Ovary (tissue), 7 donors: ENCODE measurements around a stretch of chr5.

GRCh38 chr5:168315838-168316772 lies 24.7 kb downstream of the WWC1 start:
- PRO-cap, 7 experiments: no peak in any of the 7 experiments
- RAMPAGE, long total RNA, 2 experiments: no peak in any of the 2 experiments

GRCh38 chr5:168353167-168354023 lies 62.0 kb downstream of the WWC1 start:
- PRO-cap, 7 experiments: no peak in any of the 7 experiments
- RAMPAGE, long total RNA, 2 experiments: no peak in any of the 2 experiments

GRCh38 chr5:168414061-168414614 lies 72.1 kb upstream of the RARS1 start:
- PRO-cap, 7 experiments: no peak in any of the 7 experiments
- RAMPAGE, long total RNA, 2 experiments: no peak in any of the 2 experiments

DNA sequence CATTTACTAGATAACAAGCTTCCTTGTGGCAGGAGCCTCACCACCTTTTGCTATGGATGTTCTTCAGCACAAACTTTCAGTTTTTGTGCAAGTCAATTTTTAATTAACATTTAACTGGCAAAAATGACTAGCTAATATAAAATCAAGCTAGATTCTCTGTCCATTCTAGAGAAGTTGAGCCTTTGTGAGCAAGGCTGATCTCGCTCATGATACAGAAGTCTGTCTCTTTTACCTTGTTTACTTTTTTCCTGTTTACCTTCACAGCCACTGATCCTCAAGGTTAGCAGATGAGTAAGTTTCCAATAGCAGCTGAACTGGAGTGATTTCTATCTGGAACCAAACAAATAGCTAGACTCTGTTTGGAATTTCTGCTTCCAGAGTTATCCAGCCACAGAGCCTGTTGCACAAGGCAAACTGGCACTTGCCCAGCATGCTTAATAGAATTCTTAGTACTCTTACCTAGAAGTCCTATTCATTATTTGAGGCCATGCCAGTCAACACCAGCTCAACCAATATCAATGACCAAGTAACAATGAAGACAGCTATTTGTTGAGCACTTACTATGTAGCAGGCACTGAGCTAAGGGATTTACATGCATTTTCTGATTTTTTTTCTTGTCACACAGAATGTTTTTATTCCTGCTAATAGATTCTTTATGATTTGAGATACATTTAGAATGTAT lies 12.8 kb upstream of the PANK3 start:
- PRO-cap, 7 experiments: no peak in any of the 7 experiments
- RAMPAGE, long total RNA, 2 experiments: no peak in any of the 2 experiments

GRCh38 chr5:168683577-168684038 lies 104.4 kb upstream of the PANK3 start:
- PRO-cap, 7 experiments: no peak in any of the 7 experiments
- RAMPAGE, long total RNA, 2 experiments: no peak in any of the 2 experiments

GRCh38 chr5:169088024-169088726 lies 212.8 kb downstream of the SLIT3 start:
- PRO-cap, 7 experiments: no peak in any of the 7 experiments
- RAMPAGE, long total RNA, 2 experiments: no peak in any of the 2 experiments

GRCh38 chr5:169637595-169638275 lies 660 bp downstream of the DOCK2 start:
- PRO-cap, 7 experiments: no peak in any of the 7 experiments
- RAMPAGE, long total RNA, 2 experiments: no peak in any of the 2 experiments

DNA sequence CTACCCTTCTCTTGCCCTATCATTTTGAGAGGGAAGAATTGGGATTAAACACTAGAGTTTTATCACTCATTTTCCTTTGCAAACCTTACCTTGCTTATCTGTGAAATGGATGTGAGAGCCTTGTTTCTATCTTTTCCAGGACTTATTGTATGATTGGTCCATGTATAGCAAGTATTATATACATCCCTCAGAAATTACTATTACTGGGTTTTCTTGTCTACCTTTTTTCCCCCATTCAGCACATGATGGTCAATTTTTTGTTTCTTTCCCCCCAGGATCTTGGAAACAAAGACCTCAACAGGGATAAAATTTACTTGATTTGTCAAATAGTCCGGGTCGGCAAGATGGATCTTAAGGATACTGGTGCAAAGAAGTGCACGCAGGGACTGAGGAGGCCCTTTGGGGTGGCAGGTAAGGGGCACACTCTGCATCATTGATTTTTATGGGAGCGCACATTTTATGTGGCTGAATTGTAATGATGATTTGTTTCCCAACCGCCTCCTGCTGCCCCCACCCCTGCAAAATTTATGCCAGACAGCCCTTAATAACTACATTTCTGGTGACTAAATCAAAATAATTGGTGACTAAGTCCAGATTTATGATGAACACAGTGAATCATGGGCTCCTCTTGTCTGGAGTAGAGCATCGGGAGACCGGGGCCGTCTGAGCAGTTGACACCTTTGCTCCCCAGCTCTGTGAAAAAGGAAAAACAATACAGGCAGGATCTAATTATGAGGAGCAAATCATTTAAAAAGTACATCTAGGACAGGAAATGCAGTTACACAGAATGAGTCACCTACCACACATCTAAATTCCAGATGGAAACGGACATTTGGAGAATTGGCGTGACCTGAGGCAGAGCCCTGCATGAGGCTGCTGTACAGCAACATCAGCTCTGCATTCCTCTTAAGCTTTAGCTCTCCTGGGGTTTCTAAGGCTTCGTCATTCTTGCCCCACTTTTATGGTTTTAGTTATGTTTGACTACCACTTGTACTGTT lies 58.8 kb downstream of the DOCK2 start:
- PRO-cap, 7 experiments: no peak in any of the 7 experiments
- RAMPAGE, long total RNA, 2 experiments: no peak in any of the 2 experiments

DNA sequence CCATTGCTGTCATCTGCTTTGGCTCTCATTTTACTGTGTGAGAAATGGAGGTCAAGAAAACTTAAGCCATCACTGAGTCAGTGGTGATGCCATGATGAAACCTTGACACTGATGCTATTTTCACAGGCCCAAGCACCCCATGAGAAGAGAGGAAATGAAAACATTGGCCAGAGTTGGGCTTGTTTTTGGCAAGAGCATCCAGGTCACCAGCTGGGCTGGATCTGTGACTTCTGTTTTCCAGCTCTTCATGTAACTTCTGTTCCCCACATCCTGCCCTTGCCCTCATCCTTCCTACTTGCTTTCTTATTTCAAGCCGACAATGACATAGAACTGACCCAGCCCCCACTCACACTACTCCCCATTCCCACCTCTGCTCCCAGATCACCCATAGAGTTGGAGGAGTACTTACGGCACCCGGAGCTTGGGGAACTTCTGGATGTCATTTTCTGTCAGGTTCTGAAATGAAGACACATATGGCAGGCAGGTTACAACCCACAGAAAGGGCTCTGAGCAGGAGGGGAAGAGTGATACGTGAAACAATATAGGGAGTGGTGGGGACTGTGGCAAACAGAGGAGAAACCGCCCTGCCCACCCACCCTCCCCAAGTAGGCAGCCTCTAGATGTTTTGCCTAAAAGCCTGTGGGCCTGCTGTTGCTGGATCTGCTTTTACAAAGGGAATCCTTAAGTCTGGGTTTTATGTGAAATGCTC lies 9.9 kb downstream of the LCP2 start:
- PRO-cap, 7 experiments: peak in 5 of 7 experiments; most common plus-strand start position 379 of the sequence (in 5); most common minus-strand start position 113 of the sequence (in 2)
- RAMPAGE, long total RNA, 2 experiments: no peak in any of the 2 experiments

- PRO-cap, 7 experiments: no peak in any of the 7 experiments
- RAMPAGE, long total RNA, 2 experiments: no peak in any of the 2 experiments
Measured at GRCh38 chr5:170355555-170356096, 33.5 kb downstream of the KCNMB1 start.

- PRO-cap, 7 experiments: no peak in any of the 7 experiments
- RAMPAGE, long total RNA, 2 experiments: no peak in any of the 2 experiments
Measured at GRCh38 chr5:170718643-170718986, 64.9 kb upstream of the GABRP start.

GRCh38 chr5:170746241-170746918 lies 37.1 kb upstream of the GABRP start:
- PRO-cap, 7 experiments: no peak in any of the 7 experiments
- RAMPAGE, long total RNA, 2 experiments: no peak in any of the 2 experiments

DNA sequence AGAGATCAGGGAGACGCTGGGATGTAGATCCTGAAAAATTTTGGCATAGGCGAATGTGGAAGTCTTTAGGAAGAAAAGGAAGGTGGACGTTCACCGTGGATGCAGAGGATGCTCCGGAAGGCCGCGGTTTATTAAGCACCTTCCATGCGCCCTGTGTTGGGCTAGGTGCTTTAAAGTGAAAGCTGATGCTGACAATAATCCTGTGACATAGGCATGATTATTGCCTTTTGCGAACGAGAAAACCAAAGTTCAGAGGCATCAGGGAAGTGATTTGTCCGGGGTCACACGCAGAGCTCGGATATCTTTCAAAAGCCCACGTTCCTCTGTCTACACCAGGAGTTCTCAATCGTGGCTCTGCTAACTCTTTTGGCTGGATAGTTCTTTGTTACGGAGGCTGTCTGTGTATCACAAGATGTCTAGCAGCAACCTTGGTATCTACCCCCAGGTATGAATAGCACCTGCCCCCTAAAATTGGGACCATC lies 12.0 kb upstream of the GABRP start:
- PRO-cap, 7 experiments: no peak in any of the 7 experiments
- RAMPAGE, long total RNA, 2 experiments: no peak in any of the 2 experiments

DNA sequence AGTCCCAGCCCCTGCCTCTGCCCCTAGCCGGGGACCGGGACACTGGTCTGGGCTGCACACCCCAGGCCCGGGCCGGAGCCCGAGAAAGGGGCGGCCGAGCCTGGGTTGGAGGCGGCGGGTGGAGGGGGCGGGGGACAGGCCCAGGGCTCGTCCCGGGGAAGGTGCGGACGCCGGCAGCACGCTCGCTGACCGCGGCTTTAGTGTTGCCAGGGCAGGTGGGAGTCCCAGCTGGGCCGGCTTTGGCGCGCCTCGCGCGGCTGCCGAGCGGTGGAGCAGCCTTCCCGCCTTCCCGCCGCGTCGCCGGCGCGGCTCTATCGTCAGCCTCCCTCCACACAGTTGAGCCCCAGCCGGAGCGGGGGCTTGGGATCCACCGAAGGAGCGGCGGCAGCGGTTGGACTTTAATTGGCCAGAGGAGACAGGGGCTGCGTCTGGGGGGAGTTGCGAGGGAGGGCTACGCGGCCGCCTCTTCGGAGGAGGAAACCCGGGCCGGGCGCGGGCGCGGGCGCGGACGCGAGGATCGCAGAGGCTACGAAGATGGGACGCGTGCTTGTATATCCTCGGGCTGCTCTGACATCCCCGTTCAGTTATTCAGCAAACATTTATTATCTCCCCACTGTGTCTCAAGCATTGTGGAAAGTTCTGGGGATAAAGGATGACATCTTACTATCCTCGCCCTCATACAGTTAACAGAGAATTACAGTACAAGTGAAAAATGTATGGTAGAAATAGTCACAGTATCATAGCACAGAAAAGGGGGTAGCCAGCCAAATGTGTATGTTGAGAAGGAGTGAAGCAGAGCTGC lies 557 bp downstream of the RANBP17 start:
- PRO-cap, 7 experiments: peak in 4 of 7 experiments; most common plus-strand start position 522 of the sequence (in 1); most common minus-strand start position 313 of the sequence (in 3)
- RAMPAGE, long total RNA, 2 experiments: no peak in any of the 2 experiments

DNA sequence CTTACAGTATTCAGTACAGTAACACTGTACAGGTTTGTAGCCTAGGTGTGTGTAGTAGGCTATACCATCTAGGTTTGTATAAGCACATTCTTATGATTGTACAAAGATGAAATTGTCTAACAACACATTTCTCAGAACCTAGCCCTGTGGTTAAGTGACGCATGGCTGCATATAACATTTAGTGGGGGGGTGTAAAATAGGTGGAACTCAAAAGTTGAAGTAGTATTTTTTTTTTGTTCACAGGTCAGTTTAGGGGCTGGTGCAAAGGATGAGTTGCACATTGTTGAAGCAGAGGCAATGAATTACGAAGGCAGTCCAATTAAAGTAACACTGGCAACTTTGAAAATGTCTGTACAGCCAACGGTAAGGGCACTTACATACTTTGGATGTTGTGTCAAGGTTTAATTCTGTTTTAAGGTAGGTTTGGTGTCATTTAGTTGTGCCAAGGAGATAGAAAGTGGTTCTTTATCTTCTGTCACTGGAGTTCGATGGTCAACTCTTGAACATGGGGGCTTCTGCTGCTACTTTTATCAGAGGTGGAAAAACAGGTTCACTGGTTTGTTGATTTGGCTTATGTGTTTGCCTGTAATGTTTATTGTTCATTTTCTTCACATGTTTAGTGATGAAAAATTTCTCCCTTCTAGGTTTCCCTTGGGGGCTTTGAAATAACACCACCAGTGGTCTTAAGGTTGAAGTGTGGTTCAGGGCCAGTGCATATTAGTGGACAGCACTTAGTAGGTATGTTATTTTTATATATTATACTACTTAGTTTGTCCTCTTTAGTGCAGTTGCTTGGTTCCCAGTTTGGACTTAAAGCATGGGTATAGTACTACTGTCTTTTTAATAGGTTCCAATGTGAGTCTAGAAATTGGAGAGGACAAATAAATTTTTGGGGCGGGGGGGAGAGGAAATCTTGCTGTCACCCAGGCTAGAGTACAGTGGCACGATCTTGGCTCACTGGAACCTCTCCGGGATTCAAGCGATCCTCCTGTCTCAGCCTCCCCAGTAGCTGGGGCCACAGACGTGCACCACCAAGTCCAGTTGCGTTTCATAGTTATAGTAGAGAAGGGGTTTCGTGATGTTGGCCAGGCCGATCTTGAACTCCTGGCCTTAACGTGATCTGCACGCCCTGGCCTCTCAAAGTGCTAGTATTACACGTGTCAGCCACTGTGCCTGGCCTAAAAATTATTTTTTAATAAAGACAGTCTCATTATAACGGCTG lies 3.8 kb downstream of the NPM1 start:
- PRO-cap, 7 experiments: no peak in any of the 7 experiments
- RAMPAGE, long total RNA, 2 experiments: no peak in any of the 2 experiments

DNA sequence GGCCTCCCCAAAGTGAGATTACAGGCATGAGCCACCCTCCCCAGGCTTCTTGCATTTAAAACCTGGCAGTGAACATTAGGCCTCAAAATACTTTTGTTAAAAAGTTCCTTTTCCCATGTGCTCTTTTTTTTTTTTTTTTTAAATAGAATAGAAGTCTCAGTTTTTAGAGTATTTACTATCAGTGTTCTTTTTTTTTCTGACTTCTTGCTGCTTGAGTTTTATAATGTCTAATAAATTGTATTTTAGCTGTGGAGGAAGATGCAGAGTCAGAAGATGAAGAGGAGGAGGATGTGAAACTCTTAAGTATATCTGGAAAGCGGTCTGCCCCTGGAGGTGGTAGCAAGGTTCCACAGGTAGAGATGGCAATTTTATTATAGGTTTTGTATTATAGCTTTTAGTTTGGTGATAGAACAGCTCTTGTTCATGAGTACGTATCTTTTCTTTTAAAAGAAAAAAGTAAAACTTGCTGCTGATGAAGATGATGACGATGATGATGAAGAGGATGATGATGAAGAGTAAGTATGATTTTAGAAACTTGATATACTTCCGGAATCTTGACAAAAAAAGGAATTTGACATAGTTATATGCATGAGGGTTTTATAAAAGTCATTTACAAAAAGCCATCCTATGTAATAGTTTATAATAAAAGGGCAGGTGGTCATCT lies 4.9 kb downstream of the NPM1 start:
- PRO-cap, 7 experiments: no peak in any of the 7 experiments
- RAMPAGE, long total RNA, 2 experiments: no peak in any of the 2 experiments

DNA sequence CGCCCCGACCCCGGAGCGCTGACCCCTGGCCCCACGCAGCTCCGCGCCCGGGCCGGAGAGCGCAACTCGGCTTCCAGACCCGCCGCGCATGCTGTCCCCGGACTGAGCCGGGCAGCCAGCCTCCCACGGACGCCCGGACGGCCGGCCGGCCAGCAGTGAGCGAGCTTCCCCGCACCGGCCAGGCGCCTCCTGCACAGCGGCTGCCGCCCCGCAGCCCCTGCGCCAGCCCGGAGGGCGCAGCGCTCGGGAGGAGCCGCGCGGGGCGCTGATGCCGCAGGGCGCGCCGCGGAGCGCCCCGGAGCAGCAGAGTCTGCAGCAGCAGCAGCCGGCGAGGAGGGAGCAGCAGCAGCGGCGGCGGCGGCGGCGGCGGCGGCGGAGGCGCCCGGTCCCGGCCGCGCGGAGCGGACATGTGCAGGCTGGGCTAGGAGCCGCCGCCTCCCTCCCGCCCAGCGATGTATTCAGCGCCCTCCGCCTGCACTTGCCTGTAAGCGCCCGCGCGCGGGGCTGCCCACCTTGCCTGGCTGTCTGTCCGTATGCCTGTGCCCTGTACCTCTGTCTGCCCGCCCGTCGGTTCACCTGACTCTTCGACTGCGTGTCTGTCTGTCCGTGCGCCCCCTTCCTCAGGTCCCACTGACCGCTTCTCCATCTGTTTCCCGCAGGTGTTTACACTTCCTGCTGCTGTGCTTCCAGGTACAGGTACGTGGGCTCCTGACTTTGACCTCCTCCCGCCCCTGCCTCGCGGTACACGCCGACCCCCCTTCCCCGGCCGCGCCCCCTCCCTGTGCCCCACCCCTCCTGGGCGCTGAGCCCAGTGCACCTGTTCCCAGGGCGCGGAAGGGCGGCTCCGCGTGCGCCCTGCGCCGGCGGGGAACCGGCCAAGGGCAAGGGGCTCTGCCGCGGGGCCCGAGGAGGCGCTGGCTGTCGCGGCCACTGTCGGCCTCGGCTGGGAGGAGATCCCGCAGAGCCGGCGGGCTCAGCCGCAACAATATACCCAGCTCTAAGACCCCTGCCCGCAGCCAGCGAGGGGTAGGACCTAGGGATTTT lies 623 bp downstream of the FGF18 start:
- PRO-cap, 7 experiments: peak in 4 of 7 experiments; most common plus-strand start position 348 of the sequence (in 4)
- RAMPAGE, long total RNA, 2 experiments: no peak in any of the 2 experiments

DNA sequence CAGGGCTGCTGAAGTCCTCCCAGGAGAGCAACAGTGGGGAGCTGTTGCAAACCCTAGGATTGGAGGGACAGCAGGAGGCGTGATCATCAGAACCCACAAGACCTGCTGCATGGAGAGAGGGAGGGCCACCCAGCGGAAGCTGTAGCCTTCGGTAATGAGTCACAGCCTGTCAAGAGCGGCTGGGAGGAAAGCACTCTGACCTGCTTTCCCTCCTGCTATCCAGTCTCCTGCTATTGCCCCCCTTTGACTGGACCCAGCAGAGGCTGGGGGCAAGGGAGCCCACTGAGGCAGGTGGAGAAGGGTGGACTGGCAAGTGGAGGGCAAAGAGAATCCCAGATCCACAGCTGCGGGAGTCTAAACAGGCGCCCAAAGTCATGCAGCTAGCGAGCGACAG lies 138.3 kb upstream of the SMIM23 start:
- PRO-cap, 7 experiments: no peak in any of the 7 experiments
- RAMPAGE, long total RNA, 2 experiments: no peak in any of the 2 experiments

GRCh38 chr5:171966056-171966940 lies 40.1 kb downstream of the FBXW11 start:
- PRO-cap, 7 experiments: no peak in any of the 7 experiments
- RAMPAGE, long total RNA, 2 experiments: no peak in any of the 2 experiments

- PRO-cap, 7 experiments: no peak in any of the 7 experiments
- RAMPAGE, long total RNA, 2 experiments: no peak in any of the 2 experiments
Measured at GRCh38 chr5:171996318-171996934, 10.0 kb downstream of the FBXW11 start.